GM19240 (cell line): ENCODE measurements around a stretch of chr11.

GRCh38 chr11:111541167-111542065 is 896 bp downstream of the LAYN start:
- RRBS, result 12% methylated on average over 15 of the region's 42 CpGs

DNA sequence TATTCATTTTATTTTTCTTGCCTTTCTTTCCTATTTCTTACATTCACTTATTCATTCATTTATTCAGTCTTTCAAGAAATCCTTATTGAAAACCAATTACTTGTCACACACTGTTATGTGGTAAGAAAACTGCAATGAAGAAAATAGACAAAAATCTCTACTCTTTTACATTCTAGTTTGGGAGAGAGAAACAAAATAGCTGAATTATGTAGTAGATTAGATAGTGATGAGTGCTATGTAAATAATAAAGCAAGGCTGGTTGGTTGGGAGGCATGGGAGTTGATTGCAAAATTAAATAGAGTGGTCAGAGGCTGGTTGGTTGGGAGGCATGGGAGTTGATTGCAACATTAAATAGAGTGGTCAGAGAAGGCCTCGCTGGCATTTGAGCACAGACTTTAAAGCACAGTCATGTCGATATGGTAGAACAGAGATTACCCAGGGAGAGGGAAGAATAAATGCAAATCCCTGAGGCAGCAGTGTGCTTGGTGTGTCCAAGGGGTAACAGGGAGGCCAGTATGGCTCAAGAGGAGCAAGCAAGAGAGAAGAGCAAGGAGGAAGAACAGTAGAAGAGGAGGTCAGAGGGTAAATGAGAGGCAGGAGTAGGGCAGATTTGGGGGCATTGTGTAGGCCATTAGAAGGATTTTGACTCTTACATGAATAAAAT is 22.4 kb downstream of the SIK2 start:
- RRBS, result no CpG with 5 or more reads among the region's 2 CpGs

- RRBS, result no CpG with 5 or more reads among the region's 3 CpGs
Measured at GRCh38 chr11:111663373-111663672, 61.1 kb downstream of the SIK2 start.

DNA sequence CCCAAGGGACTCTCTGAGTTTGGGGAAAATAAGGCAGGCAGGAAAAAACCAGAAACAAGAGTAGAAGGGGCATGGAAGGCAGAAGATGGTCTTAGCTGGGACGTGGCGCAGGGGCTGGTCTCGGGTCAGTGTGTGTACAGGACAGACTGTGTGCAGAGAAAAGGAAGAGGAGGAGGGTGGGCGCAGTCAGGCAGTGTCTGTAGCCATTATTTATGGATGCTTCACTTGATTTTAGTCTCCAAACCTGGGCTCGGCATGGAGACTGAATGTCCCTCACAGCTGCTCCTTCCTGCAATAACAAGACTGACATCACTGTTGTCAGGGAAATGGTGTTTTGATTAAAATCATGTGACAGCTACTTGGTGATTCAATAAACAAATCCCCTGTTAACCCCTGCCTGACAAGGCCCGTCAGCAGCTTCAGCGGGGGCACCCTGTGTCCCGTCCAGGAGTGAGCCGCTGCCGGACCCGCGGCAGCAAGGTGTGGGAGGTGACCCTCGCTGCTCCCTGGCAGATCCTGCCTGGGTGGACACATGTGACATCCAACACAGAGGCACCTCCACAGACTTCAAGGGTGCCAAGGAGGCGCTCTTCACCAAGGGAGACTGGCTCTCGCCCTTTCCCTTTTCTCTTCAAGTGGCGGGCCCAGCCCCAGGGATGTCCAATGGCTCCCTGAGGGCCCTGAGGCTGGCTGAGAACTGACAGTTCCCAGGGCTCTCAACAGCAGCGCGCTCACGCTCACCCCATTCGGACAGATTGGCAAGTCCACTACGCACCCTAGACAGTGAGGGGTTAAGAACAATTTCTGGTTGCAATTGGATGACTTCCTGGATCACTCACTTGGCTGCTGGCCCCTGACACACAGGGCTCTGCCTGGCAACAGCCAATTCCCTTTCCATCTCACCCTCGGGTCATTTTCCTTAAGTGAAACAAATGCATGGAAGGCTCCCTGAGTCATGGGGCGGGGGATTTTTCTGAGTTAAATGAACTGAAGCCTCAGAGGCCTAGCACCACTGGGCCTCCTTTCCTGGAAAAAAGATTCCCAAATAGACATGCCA is 30.8 kb downstream of the PPP2R1B start:
- RRBS, result no CpG with 5 or more reads among the region's 23 CpGs

- RRBS, result no CpG with 5 or more reads among the region's 7 CpGs
Measured at GRCh38 chr11:111960810-111961551, 23.8 kb downstream of the DIXDC1 start.

DNA sequence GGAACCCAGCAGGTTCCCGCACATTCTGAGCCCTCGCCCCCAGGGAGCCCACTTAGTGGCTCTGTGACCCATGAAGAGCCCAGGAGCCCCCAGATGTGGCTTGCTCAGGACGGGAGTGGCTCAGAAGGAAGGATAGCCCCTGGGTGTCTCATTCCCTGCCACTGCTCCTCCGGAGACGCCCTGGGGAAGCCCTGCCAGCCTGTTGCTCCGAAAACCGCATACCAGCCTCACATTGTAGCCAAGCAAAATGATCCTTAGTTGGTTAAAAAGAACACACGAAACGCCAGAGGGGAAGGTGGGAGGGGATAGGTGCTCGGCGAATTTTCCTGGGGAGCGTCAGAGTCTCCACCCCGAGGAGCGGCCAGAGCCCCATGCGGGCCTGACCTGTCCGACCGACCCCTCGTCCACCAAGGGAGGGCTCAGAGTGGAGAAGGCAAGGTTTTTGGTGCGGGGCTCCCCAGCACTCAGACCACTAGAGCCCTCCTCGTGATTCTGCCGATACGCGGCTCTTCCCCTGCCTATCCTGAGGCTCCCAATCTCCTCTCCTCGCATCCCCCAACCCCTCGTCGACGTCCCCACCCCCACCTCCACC is 39.5 kb downstream of the DIXDC1 start:
- RRBS, result no CpG with 5 or more reads among the region's 27 CpGs

DNA sequence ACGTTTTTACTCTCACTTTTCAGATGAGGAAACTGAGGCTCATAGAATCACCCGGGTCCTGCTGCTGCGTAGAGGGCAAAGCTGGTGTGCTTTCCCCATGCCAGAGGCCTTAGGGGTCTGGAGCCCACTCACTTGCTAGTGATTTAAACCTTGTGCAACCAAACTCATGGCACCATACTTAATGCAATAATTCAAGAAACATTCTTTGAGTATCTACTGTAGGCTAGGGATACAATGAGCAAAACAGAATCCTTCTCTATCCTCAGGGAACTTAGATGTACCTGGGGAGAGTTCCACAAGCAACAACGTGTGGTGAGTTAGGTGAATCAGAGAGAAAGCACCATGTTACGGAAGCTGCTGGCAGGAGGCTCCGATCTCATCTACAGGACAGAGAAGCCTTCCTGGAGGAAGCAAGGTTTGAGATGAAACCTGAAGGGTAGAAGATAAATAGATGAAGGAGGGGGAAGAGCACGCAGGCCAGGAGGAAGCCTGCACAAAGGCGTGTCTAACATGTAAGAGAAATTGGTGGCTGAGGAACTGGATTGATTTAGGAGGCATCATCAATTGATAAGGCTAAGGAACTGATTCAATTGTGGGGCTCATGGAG is 103.4 kb upstream of the PLET1 start:
- RRBS, result no CpG with 5 or more reads among the region's 8 CpGs

- RRBS, result no CpG with 5 or more reads among the region's 9 CpGs
Measured at GRCh38 chr11:112364892-112365504, 104.3 kb upstream of the PLET1 start.

GRCh38 chr11:113133089-113133635 is 171.9 kb downstream of the NCAM1 start:
- RRBS, result no CpG with 5 or more reads among the region's 5 CpGs

- RRBS, result no CpG with 5 or more reads among the region's 4 CpGs
Measured at GRCh38 chr11:113884371-113884656, 8.9 kb upstream of the USP28 start.

GRCh38 chr11:114052137-114052604 is 7.3 kb upstream of the ZBTB16 start:
- RRBS, result no CpG with 5 or more reads among the region's 6 CpGs

DNA sequence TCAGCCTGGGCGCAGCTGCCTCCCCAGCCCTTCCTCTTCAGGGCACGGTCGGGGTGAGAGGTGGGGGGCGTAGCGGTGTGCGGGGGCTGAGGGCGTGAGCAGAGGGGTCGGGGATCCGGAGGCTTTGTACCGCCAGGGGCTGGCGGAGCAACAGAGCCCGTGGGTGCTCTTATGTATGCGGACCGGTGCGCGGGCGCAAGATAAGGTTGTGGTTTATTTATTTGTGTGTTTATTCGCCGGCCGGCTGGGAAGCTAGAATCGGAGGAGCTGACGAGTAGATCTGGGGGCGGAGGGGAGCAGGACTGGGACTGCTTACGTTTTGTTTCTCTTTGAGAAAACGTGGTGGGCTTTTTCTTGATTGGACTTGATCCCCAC is 566 bp downstream of the ZBTB16 start:
- RRBS, result 5% methylated on average over 11 of the region's 25 CpGs

DNA sequence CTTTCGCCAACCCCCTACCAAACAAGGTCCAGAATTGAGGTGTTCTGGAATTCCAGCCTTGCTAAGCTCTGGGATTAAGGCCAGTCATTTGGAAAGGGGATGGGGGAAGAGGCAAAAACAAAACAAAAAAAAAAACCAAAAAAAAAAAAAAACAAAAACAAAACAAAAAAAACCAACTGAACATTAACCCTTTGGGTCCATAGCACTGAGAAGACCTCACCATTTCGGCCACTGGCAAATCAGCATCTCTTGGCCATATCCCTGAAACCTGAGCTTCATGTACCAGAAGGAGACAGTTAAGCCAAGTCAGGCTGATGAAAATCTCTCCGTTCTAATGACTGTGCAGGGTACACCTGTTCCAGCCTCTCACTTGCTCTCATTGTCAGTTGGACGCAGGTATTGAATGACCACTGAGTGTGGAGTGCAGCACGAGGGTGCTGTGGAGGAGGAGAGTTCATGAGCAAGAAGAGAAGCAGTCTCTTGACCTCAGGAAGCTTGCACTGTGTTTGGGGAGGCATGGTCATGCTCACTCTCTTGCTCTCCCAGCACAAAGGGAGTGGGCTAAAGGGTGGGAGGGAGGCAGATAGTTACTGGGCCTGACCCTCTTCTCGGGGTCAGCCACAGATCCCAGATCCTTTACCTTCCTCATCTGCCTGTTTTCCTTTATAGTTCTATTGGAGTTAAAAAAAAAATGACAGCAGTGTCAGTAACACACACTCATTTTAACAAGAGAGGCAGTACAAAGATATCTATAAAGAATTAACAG is 65.1 kb downstream of the ZBTB16 start:
- RRBS, result no CpG with 5 or more reads among the region's 6 CpGs

GRCh38 chr11:114147108-114147935 is 87.8 kb downstream of the ZBTB16 start:
- RRBS, result no CpG with 5 or more reads among the region's 6 CpGs

DNA sequence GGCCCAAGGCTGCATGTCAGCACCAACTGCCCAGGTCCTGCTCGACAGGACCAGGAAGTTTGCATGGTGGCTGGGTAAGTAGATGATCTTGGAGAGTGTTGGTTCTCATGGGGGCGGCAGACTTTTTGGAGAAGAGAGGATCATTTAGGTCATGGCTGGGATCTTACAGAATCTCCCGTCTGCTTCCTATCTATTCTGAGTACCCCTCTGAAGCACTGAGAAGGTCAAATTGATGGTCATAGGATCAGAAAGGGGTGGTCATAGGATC is 91.3 kb downstream of the ZBTB16 start:
- RRBS, result no CpG with 5 or more reads among the region's 3 CpGs

DNA sequence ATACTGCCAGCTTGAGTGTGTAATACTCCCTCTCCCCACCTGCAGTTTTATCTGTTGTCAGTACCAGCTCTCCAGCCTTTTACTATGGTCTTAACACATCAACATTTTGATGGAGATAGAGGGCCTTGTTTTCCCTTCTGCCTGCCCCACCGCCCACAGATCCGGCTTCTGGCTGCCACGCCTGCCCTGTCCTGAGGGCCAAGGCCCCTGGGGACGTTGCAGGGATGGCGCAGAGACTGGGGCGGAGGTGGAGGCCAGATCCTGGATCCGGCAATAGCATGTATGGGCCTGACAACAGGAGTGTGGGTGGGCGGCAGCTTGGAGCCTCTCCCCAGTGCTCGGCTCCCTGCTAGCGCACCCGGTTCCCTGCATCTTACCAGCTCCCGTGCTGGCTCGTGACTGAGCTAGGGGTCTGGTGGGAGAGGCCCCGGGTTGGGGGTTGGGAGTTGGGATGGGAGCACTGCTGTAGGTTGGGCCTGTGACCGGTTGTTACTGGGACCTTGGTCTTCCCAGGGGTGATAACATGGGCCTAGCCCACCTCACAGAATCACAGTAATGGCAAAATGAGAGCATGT is 95.6 kb downstream of the ZBTB16 start:
- RRBS, result 81% methylated on average over 11 of the region's 15 CpGs

- RRBS, result 43% methylated on average over 1 of the region's 13 CpGs
Measured at GRCh38 chr11:114170235-114170934, 110.9 kb downstream of the ZBTB16 start.

GRCh38 chr11:114185519-114185794 is 110.7 kb upstream of the NNMT start:
- RRBS, result no CpG with 5 or more reads among the region's 6 CpGs

DNA sequence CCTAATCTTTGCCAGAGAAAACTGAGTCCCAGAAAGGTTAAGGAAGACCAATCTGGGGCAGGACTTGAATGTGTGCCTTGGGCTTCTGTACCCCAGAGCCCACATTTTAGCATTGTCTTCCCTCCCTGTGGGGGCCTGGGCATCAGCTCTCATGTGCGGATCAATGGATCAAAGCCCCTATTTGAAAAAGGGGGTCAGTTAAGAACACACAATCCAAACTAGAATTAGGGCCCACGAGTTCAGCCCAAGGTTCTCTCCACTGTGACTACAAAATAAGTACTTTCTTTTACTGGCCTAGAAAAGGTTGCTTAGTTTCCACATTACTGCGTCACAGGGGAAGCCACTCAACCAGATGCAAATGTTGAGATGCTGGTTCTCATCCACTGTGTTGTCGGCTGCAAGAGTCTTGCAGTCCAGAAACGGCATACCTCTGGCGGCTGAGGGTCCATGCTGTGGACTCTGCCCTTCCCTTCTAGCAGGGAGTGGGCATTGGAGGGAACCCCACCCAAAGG is 99.3 kb upstream of the NNMT start:
- RRBS, result no CpG with 5 or more reads among the region's 6 CpGs

DNA sequence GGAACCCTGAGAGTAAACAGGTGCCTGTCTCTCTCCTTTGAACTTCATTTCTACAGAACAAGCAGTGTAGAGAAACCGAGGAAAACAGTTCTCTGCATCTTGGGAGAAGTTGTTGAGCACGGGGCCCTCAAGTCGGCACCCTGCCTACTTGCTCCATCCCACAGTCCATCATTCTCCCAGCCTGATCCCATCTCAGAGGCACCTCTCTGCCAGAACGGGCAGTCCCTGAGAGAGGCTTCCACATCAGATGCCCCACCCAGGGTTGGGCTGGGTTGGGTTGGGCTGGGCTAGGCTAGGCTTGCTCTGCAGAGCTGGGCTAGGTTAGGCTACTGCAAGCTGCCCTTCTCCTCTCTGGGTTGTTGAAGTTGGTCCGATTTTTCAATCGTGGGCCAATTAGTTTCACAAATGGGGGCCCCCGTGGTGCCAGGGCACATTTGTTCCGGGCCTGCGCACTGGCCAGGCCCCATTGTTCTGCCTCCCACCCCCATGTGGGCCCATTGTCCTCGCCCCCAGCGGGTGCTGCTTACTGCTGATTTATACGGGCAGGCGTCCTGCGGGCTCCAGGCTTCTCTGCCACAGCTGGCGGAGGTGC is 63.8 kb upstream of the NNMT start:
- RRBS, result no CpG with 5 or more reads among the region's 15 CpGs